Gastrocnemius medialis (tissue), 3 donors: ENCODE measurements around the gene SLCO4C1.

- PRO-cap = bidirectional peak, plus-strand start at chr5:96936673, minus-strand start at chr5:96936601
- RAMPAGE, long total RNA, 3 experiments = no peak in any of the 3 experiments
Measured at GRCh38 chr5:96936182-96937363, 693 bp downstream of the LNPEP start.

DNA sequence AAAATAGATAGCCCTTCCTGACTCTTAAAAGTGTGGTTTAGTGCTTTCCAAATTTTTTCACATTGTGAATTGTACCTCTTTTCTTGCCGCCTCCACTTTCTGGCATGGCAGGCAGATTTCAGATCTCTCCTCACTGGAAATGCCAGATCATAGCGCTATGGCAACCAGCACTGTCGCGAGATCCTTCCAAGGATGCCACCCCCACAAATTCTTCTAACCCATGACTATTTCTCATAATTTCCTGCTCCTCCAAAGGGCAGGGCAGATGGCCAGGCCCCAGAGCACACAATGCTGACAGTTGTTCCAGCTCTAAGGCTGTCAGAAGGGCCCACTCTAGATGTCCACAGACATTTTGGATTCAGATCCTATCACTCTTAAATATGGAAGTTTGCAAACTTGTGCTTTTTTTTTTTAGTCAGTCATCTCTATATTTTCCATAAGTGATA lies 446.2 kb upstream of the RIOK2 start:
- PRO-cap = no peak
- RAMPAGE, long total RNA, 3 experiments = no peak in any of the 3 experiments

DNA sequence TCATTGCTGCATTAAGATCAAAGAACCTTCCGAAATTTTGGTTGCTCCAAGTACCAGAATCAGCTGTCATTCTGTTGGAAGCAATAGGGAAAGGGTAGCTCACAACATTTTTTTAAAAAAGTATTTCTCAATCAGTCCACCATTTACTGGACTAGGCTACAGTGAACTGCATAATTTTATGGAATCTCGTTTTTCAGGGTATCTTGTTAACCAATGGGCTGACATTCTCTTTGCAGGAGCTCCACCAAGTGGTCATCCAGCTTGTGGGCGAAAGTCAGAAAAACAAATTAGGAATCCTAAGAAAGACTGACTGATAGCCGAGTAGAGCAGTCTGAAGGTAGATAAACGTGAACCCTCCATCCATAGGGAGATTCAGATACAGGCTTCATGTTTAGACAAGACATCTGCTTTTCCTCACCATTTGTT lies 103.6 kb upstream of the CHD1 start:
- PRO-cap = no peak
- RAMPAGE, long total RNA, 3 experiments = no peak in any of the 3 experiments

DNA sequence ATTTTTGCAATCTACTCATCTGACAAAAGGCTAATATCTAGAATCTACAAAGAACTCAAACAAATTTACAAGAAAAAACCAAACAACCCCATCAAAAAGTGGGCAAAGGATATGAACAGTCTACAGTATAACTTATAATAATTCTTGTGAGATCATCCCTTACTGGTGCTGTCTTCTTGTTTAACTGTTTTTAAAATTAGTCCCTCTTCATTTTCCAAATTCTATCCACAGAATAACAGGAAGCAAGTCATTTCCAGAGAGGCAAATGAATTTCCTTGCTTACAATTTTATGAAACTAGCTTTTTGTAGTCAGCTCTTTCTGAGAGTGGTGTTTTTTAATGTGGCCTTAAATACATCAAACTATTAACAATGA lies 40.6 kb downstream of the FAM174A start:
- PRO-cap = no peak
- RAMPAGE, long total RNA, 3 experiments = no peak in any of the 3 experiments

- PRO-cap = no peak
- RAMPAGE, long total RNA, 3 experiments = no peak in any of the 3 experiments
Measured at GRCh38 chr5:100841639-100842013, 61.5 kb downstream of the ST8SIA4 start.

DNA sequence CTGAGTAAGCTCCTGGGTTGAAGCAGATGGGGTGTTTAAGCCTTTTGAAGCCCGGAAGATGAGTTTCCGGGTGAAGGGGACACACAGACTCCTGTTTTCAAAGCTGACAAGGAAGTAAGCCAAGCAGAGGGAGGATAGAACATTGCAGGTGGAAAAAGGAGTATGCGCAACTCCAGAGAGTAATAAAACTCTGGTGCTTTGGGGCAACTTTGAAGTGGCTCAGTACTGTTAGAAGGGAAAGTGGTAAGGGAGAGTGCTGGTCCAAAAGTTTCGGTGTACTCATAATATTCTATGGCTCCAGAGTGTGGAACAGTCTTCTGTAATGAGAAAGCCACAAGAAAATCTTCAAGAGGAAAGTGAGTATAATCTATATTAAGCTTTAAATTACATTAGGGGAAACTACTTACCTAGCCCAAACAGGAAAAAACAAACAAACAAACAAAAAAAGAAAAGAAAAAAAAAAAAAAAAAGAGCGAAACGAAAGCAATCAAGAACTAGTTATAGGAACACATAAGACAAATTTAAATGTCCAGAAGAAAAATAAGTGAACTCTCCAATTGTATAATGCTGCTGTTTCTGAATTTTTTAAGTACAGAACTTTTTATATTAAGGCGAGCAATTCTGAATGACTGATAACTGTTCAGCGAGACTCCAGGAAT lies 2.4 kb upstream of the ST8SIA4 start:
- PRO-cap = no peak
- RAMPAGE, long total RNA, 3 experiments = no peak in any of the 3 experiments

GRCh38 chr5:102241720-102242165 lies 54.3 kb downstream of the SLCO4C1 start:
- PRO-cap = no peak
- RAMPAGE, long total RNA, 3 experiments = no peak in any of the 3 experiments

DNA sequence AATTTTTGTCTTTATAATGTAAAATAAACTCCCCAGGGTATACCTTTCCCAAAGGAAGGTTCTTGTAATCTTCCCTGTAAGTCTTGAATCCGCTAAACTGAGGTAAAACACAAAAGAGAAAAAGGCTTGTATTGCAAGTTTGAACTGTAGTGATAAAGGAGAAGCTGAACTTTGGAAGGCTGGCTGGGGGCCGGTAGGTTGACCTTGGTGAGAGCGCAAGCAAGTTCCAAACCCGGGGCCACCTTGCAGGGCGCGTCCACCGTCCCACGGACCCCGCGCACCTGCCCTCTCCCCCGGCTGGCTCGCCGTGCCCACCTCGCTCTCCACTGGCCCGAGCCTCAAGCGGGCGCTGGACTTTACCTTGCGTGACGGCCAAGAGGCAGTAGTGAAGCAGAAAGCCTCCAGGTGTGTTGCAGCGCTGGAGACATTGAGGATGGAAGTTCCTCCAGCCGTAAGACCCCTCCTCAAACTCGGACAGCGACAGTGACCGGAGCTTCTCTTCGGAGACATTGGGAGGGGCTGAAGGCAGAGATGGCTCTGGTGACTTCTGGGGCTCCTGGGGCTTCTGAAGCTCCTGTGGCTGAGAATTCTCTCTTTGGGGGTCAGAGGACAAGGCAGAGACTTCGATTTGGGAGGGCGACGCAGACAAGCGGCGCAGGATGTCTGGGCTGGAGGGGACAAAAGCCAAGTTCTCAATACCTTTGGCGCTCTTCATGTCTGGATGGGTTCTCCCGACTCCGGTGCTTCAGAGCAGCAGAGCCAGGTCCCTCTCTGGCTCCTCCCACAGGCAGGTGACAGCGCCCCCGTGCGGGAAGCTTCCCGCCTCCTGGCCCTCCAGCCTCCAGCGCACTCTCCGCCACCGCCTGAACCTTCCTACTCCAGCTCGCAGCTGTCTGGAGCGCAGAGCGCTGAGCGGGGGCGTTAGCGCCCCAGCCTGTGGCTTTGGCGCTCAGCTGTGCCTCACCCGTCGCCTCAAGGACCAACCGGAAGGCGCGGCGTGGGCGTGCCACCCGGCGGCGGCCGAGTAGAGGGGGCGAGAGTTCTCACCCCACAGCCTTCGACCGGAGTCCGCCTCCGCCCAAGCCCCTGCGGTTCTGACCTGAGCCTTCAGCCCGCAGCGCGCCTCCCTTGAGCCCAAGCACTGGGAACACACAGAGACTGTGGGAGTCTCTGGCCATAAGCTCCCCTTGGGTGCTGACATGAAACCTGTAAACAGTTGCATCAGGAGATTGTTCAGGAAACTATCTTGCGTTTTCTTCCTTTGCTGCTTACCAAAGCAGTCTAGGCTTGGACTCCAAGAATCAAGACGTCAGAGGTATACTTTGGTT lies at the start of gene SLCO4C1:
SLCO4C1 (minus strand) TSS at position 737 of the 1,328 bp plus-strand sequence.
- PRO-cap = no peak
- RAMPAGE, long total RNA, 3 experiments = no peak in any of the 3 experiments

DNA sequence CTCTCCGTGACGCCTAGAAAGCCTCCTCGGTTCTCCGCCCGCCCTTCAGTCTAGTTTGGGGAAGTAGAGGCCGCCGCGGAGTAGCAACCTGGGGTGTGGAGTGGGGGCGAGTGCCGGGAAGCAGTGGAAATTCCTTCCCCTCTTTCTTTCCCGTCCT lies 514 bp downstream of the PAM start:
- PRO-cap = no peak
- RAMPAGE, long total RNA, 3 experiments = no peak in any of the 3 experiments

DNA sequence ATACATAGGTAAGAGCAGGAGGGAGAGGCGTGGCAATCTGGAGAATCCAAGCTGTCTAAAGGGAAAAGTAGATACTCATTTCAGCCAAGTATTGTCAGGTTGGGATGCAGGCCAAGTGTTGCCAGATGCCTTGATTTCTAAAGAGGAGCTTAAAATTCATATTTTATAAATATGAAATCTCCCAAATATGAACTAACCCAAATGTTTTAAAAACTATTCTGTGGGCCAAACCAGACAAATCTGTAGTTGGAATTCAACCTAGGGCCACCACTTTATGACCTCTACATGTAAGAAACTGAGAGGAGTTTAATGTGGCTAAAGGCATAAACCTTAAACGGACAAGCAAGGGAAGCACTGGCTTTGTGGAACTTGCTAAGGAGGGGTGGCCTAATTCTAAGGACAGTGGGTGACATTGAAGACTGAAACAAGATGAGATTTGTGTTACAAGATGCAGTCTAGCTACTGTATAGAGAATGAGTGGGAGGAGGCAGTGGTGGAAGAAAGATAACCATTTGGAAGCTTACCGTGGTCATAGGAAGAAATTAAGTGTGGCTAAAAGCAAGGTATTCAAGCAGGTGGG lies 4.4 kb downstream of the PAM start:
- PRO-cap = no peak
- RAMPAGE, long total RNA, 3 experiments = no peak in any of the 3 experiments

DNA sequence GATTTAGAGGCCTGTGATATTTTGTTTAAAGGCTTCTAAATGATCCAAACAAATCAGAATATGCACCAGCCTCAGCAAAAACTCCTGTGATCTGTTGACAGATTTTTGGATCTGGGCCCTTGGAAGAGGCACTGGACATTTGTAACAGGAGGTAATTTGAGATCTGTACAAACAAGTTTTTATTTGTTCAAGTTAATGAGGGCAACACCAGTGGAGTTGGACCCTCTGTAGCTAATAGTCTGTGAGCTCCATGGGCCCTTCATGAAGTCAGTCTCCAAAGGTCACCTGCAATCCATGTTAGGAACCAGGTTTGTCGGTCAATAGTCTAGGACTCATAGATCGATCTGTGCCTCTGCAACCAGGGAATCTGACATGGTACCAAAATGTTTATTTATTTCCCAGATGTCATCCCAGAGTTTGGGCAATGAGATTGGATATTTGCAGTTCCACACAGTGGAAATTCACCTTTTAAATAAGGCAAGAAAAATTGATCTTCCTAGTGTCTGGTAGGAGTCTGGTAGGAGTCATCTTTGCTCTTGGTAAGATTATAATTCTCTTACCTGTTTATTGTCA lies 41.0 kb downstream of the PAM start:
- PRO-cap = no peak
- RAMPAGE, long total RNA, 3 experiments = no peak in any of the 3 experiments

DNA sequence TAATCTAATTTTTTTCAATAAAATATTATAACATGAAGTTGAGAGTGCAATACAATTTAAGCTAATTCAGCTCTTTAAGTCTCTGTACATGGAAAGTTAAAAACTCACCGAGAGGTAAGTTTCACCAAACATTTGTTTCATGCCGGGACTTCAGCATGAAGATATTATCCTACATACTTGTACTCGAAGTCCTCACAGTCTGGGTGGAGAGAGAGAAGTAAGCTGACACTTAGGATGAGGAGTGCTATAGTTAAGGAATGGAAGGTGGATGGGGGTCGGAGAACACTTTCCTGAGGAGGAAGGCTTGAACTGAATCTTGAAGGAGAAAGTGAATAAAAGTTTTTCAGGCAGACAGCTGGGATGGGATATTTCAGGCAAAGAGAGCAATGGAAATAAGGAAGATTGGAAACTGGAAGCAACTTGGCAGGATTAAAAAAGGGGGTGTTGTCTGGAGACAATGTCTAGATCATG lies 167.0 kb downstream of the PAM start:
- PRO-cap = no peak
- RAMPAGE, long total RNA, 3 experiments = no peak in any of the 3 experiments

- PRO-cap = no peak
- RAMPAGE, long total RNA, 3 experiments = no peak in any of the 3 experiments
Measured at GRCh38 chr5:102946697-102947008, 173.3 kb downstream of the GIN1 start.

- PRO-cap = no peak
- RAMPAGE, long total RNA, 3 experiments = no peak in any of the 3 experiments
Measured at GRCh38 chr5:102949403-102950073, 170.4 kb downstream of the GIN1 start.

- PRO-cap = no peak
- RAMPAGE, long total RNA, 3 experiments = no peak in any of the 3 experiments
Measured at GRCh38 chr5:103007124-103007903, 112.6 kb downstream of the GIN1 start.

- PRO-cap = unidirectional peak, plus-strand start at chr5:103035581
- RAMPAGE, long total RNA, 3 experiments = no peak in any of the 3 experiments
Measured at GRCh38 chr5:103035446-103035877, 84.5 kb downstream of the GIN1 start.

DNA sequence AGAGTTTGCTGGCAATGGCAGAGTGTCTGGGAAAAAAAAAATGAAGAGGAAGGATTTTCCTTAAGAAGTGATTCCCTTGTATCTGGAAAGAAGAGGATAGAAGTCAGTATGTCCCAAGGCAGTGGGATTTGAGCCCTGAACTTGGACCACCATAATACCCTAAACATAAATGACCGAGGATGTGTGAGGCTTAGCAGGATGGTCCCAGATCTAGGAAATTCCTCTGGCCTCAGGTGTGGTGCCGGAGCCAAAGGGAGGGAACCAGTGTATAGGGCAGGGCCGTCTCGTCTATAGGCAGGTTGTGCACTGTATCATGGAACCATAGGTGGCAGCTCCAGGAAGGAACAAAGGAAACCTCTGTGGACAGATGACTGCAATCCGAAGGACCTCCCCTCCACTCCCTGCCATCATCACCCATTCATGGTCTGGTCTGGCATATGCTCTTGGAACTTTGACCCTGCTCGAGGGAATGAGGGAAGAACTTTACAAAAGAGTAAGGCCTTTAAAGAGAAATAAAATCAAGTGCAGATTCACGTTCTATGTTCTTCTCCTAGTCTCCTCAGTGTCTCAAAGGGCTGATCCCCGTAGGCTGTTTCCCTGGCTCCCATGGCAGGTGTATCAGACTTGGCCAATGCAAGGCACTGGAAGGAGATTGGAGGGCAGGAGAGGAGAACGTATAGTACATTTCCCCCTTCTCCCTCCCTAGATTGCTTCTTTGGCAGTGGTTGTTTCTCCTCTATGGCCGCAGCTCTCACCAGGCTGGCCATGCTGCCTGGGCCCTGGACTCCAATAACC lies 2.8 kb upstream of the MACIR start:
- PRO-cap = no peak
- RAMPAGE, long total RNA, 3 experiments = no peak in any of the 3 experiments

- PRO-cap = no peak
- RAMPAGE, long total RNA, 3 experiments = no peak in any of the 3 experiments
Measured at GRCh38 chr5:103373730-103374158, 115.2 kb downstream of the MACIR start.

- PRO-cap = no peak
- RAMPAGE, long total RNA, 3 experiments = no peak in any of the 3 experiments
Measured at GRCh38 chr5:106980628-106981319, 690.0 kb downstream of the EFNA5 start.

DNA sequence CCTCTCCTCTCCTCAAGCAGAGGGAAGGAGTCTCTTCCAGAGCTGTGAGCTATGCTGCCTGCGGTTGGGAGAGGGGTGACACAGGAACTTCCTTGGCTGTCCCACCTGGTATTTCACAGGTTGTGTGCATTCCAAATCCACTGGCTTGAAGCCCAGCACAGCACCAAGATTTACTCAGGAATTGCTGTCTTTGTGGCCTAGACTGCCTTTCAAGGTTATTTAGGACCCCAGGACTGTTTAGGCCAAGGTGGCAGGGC lies 318.3 kb downstream of the EFNA5 start:
- PRO-cap = no peak
- RAMPAGE, long total RNA, 3 experiments = no peak in any of the 3 experiments